ENCODE measurements around the genes NPC1L1, ZMIZ2, PPIA and IGFBP3.

DNA sequence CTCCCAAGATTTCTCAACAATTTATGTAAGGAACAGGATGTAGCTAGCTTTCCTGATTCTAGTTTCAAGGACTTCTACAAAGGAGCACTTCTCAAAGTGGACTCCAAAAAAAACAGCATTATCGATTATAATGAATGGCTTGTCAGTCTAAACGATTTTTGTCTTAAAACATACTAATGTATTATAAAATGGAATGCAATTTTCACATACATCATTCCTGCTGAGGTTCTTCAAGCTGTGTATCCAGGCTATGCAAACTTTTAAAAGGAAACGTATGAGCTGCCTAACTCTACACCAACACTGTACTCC, 3.5 kb downstream of the NUDCD3 start:
- PRO-cap, result no peak

GRCh38 chr7:44540933-44542067, at the start of gene NPC1L1:
TSS of gene NPC1L1 (minus strand) at chr7:44541330.
- PRO-cap, result no peak

GRCh38 chr7:44561893-44562884, 11.5 kb downstream of the DDX56 start:
- PRO-cap, result no peak

DNA sequence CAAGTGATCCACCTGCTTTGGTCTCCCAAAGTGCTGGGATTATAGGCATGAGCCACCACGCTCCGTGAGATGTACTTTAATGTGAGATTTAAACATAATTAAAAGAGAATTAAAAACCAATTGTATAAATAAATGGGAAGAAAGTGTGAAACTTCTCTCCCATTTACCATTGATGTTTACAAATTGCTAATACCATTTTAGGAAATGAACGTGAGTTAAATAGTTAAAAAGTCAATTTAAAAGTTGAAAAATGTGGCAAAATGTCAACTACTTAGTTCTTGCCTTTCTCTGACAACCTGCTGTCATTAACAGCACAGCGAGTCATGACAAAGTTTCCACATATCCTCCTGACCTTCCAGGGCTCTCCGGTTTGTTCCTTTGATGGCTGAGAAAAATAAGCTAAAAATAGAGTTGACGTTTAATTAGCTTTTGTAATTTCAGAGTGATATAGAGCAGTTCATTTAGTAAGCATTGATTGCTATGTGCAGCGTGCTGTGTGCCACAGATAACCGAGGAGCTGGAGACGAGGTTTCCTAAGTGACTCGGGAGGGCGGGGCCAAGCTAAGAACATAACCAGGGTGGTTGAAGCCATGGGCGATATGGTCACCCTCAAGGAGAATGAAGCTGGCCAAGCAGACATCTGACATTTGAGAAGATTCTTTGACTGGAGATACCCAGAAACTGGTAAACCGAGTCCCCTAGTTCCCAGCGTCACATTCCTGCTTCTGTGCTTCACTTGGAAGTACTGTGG, 47.8 kb downstream of the OGDH start:
- PRO-cap, result no peak

DNA sequence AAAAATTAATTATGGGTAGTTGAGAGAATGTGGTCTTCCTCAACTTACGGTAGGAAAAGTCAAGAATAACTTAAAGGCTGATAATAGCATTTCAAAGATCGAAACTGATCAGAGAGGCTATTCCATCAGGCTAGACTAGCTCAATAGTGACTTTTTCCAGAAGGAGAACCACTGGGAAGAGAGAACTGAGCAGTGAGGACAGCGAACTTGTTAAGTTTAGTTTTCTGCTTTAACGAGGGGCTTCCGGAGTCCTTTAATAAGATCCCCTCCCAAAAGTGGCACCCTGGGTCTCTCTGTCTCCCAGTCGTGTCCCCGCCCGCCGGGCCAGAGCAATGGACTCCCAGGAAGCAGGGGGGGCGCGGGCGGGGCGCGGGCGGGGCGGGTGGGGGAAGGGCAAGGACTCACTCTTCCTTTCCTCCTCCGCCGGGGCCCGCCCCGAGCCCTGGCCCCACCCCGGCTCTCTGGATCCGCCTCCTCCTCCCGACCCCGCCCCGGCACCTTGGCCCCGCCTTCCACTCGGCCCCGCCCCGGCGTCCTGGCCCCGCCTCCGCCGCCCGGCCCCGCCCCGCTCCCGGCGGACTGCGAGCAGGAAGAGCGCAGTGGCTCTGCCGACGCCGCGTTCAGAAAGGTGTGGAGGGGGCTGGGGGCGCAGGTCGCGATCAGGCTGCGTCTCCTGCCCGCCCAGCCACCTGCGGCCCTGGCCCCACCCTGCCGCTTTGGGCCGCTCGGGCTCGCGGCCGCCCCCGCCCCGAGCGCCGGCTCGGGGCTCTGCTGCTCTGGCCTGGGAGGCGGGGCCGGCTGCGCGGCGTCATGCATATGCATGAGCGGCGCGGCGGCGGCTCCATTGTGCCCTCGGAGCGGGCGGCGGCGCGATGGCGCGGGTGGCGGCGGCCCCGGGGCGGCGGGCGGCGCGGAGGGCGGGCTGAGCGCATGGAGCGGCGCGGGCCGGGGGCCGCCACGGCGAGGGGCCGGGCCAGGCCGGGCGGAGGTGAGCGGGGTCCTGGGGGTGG, at the start of gene ZMIZ2:
Gene ZMIZ2, plus strand, starts transcription at position 844 of the 1,010 bp plus-strand sequence.
- PRO-cap, result bidirectional peak, plus-strand start at position 623 of the sequence, minus-strand start at position 328 of the sequence; bidirectional peak, plus-strand start at position 844 of the sequence, minus-strand start at position 770 of the sequence

DNA sequence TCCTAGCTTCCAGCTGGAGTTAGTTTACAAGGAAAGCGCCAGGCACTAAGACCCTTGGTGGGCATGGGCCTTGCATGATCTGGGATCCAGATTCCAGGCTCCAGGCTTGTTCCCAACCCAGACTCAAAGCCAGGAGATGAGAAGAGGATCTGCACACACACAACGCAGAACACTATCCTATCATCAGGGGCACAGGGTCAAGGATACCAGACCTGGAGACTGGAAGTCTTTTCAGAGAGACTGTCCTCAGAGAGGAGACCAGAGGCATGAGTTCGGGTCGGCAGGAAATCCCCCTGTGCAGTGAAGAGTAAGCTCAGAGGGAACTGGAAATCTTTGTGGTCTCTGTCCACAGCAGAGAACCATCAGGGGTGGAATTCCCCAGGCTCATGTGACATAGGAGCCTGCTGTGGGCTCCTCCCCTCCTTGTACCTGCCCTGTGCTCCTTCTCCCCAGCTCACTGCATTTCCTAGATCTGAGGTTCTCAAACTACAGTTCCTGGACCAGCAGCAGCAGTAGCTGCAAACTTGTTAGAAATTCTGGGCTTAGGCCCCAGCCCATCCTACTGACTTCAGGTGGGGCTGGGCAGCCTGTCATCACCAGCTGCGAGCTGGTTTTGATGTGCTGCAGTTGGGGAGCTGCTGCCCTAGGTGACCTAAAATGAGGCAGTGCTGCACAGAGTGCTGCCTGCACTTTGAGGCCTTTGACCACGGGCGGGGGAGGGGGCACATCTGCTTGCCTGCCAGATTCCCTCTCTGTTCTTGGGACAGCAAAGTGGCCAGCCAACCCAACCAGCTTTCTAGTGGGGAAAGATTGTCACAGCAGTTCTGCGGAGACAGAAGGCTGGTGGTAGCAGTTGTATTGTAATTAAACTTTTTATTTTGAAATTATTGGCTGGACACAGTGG, 2.4 kb downstream of the ZMIZ2 start:
- PRO-cap, result no peak

- PRO-cap, result bidirectional peak, plus-strand start at chr7:44796681, minus-strand start at chr7:44796505
Observed at GRCh38 chr7:44795616-44796811, at the start of gene PPIA. TSS of gene PPIA (plus strand) at chr7:44796681.

DNA sequence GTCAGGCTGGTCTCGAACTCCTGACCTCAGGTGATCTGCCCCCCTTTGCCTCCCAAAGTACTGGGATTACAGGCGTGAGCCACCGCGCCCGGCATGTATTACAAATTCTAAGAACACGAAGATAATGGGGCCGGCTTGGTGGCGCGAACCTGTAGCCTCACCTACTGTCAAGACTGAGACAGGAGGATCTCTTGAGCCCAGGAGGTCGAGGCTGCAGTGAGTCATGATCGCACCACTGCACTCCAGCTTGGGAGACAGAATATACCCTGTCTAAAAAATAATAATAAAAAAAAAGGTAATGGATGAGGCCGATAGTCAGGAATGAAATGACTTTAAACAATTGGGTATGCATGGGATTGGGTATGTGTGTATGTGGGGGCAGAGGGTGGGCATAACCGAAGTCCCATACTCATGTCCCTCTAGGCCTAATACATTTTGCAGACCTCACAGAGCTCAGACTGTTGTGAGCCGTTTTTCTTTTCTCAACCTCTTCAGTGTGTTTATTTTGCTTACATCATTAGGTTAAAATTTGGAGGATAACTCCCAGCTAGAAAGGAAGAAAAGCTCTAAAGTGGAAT, 1.1 kb upstream of the H2AZ2 start:
- PRO-cap, result no peak

- PRO-cap, result unidirectional peak, plus-strand start at chr7:44884792
Observed at GRCh38 chr7:44884246-44885326, 744 bp downstream of the PURB start.

- PRO-cap, result no peak
Observed at GRCh38 chr7:44967321-44967871, 11.4 kb downstream of the MYO1G start.

GRCh38 chr7:44984358-44984942, 5.6 kb upstream of the MYO1G start:
- PRO-cap, result no peak

GRCh38 chr7:45068125-45068898, 20.5 kb downstream of the NACAD start:
- PRO-cap, result no peak

DNA sequence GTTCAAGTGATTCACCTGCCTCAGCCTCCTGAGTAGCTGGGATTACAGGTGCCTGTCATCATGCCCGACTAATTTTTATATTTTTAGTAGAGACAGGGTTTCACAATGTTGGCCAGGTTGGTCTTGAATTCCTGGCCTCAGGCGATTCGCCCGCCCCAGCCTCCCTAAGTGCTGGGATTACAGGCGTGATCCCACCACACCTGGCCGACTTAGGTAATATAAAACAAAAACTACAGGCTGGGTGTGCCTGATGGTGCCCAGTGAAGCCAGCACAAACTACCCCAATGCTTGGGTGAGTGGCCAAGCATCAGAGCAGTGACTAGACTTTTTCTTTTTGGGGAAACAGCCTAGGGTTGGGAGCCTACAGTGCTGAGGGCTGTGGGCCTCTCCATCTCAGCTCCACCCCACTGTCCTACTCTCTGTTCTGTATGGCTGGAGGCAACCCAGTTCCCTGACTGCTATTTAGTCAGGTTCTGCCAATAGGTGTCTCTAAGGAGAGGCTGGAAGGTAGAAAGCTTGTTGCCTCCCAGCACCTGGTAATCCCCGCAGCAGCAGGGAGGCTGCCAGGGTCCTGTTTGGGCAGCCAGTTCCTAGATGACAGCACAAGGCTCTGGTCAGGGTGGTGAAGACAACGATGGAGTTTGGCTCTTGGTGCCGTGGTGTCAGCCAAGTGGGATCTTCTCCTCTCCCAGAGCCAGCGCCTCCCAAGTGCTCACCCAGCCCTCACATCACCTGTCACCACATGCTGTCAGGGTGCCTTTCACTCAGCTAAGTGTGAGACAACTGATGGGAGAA, 10.4 kb upstream of the NACAD start:
- PRO-cap, result no peak

DNA sequence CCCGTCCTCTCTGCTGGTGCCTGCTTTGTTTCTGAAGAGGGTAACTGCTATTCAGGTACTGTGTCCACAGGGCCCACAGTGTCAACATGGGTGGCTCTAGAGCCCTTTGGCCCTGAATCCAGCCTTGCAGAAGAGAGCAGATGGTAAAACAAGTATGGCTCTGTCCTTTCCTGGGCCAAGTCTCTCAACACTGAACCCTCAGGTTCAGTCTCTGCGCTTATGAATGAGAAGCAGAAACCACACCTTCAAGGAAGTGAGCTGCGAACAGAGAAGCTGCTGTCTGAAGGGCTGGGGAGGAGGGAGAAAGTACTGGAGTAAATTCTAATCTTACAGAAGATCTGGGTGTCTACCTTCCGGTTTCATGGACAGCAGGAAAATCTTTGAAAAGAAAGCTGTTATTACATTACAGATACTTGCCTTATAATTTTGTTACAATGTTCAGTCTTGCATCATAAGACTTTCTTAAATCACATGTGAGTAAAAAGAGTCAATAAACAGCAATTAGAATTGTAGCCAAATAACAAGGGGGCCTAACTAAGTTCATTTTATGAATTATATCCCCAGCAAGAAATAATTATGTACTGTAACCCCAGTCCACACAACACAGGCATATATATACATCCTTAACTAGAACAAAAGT, 4.1 kb downstream of the TBRG4 start:
- PRO-cap, result no peak

DNA sequence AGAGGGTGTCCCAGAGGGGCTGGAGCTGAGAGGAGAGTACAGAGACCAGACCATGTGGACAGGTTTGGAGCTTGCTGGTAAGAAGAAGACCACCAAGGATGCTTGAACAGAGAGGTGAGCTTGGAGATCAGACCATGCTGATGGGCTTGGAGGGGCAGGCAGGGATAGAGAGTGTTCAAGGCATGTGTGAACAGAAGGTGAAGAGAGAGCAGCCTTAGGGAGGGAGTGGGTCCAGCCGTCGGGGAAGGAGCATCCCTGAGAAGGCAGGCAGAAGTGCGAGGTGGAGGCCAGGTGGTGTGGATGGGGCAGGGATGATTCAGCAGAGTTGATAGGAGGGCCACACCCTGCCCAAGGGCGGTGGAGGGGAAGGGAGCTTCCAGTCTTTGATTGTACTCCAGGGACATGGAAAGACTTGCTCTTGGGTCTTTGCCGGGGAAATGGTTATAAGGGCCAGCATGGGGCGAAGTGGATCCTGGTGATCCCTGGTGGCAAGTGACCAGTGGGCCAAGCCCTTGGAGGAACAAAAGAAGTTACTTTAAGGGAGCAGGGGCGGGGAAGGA, 83.6 kb downstream of the RAMP3 start:
- PRO-cap, result no peak

DNA sequence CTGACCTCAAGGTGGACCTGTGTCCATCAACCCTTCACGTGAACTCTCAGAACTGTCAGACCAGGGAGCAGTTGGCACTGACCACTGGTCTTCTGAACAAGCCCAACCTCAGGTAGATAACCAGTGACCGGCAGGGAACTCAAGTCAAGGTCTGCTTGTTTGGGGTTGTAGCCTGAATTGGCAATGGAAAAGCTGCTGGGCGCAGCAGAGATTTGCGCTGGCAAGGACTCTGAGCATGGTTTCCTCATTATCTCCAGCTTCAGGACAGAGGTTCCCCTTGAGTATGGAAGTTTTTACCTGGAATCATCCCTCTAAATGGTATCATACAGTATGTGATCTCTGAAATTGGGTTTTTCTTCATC, 96.7 kb downstream of the ADCY1 start:
- PRO-cap, result no peak

DNA sequence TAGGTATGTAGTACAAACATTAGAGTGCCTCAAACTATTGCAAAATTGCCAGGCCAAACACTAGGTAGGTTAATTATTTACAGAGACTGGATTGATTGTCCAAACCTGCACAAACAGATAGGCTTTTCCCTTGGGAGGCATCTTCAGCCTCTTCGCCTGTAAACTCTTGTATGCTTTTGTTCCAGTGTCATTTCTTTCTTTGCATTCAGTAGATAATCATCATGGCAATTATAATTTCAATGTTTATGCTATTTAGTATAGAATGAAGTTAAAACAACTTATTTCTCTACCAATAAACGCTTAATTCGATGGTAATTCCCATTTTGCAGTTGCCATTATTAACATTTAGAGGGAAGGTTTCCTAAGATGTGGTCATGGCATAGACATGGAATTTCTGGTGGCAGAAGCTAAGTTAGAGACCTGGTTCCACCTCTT, 117.3 kb downstream of the ADCY1 start:
- PRO-cap, result no peak

DNA sequence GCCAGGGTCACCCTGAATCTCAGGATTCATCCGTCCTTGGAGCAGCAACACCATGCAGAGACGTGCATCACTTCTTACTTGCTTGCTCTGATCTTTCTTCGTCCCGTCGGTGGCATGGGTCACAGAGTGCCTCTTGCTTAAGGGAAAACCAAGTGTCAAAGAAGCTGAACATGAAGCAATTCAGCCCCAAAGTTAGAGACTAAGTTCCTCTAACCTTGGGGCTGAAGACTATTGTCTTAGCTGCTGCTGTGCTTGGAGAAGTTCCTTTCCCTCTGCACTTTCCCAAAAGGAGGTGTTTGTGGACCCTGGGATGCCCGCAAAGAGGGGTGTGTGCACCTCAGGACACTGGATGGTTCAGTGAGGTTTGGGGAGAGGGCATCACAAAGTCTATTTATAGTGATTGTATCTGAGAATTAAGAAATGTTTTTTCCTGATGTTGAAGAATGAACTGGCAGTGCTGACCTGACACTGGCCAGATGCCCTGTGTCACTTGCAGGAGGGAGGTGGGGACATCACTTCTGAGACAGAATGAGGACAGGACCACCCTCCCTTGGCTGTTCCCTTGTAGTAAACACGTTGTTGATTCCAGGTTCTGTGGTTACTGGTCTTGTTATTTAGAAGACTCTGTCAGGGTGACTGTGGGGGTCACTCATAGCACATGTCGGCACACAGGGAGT, 126.2 kb downstream of the ADCY1 start:
- PRO-cap, result no peak

DNA sequence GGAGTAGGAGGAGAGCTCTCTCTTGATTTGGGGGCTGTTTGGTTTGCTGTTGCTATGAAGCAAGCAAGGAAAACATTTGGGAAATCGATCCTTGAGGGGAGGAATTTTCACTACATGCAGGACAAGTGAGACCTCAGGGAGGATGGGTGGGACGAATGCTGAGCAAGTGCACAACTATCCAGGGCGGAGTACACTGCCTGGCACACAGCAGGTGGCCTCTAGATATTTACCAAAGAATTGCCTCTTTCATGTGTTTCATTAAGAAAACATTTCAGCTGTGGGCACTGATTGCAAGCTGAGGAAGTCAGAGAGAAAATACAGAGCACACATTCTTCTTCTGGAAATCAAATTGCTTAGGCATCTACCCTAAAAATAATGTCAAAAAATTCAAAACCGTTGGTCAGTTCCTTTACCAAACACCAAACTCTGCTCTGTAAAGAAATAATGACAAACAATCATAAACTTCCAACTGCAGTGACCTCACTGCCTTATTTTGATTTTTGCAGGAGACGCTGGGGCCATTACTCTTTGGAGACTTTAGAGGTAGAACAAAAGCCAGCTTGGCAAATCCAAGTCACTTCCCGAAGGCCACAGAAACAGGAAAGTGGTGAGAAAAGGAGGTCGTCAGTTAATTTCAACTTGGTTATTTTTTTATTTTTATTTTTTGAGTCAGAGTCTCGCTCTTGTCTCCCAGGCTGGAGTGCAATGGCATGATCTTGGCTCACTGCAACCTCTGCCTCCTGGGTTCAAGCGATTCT, 2.6 kb upstream of the IGFBP1 start:
- PRO-cap, result no peak

DNA sequence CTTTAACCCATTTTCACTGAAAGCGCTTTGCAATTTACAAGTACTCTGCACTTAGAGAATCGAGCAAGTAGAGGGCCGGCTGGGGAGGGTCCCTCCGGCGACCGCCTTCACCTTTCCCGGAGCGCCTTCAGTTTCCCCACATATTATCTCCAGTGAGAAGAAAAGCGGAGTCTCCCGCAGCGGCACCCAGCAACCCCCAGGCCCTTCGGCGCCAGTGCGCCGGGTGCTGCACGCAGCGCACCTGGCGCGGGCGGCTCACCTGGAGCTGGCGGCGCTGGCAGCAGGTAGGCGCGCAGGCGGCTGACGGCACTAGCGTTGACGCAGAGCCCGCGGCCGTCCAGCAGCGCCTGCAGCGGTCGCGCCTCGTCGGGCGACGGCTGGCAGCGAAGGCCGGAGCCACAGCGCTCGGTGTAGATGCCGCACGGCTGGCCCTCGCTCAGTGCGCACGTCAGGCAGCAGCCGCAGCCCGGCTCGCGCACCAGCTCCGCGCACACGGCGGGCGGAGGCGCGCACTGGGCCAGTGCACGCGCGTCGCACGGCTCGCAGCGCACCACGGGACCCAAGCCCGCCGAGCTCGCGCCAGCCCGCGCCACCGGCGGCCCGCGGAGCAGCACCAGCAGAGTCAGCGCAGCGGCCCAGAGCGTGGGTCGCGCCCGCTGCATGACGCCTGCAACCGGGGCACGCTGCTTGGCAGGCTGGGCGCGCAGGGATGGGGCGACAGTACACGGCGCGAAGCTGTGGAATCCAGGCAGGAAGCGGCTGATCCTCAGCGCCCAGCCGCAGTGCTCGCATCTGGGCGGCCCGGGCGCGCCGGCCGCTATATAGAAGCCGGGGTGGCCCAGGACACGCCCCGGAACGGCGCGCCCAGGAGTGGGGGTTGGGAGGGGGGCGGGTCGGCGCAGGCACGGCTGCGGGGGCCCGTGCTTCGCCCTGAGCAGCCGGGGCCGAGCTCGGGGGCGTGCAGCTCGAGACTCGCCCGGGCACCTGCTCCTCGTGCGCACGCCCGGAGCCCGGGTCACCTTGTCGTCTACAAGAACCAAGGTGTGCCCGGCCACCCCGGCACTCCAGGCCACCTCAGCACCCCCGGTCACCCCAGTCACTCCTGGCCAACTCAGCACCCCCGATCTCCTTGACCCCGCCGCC, at the start of gene IGFBP3:
Gene IGFBP3, minus strand, starts transcription at position 794 of the 1,143 bp plus-strand sequence.
- PRO-cap, result bidirectional peak, plus-strand start at position 933 of the sequence, minus-strand start at position 794 of the sequence